Measurements from ENCODE around the genes LMAN1L, SNUPN and IMP3.

GRCh38 chr15:74793314-74794076 lies 11.6 kb downstream of the CSK start:
- PRO-cap = no peak
CAGE:
- cytosol, long polyA plus RNA = no peak
- long polyA plus RNA = no peak
- nucleus, long polyA plus RNA = no peak

- PRO-cap = no peak
CAGE:
- cytosol, long polyA plus RNA = no peak
- long polyA plus RNA = no peak
- nucleus, long polyA plus RNA = no peak
Measured at GRCh38 chr15:74807815-74808487, 4.7 kb upstream of the LMAN1L start.

DNA sequence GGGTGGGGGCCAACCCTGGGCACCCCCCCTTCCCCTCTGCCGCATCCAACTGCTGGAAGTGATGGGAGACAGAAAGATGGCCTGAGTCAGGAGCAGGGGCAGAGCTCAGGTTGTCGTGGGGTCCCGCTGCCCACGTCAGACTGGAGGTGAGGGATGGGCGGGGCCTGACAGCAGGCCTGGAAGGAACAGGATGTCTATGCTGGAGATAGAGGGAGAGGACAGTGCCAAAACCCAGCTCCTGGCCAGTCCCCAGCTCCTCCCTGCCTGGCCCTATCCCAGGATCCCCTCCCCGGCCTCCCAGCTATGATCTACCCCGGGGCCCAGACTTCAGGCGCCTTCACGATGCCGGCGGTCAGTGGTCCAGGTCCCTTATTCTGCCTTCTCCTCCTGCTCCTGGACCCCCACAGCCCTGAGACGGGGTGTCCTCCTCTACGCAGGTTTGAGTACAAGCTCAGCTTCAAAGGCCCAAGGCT lies at the start of gene LMAN1L:
LMAN1L (plus strand) TSS at position 323 of the 473 bp plus-strand sequence.
- PRO-cap = no peak
CAGE:
- cytosol, long polyA plus RNA = no peak
- long polyA plus RNA = no peak
- nucleus, long polyA plus RNA = no peak

GRCh38 chr15:74869313-74870381 lies 3.5 kb downstream of the SCAMP2 start:
- PRO-cap = no peak
CAGE:
- cytosol, long polyA plus RNA = no peak
- long polyA plus RNA = no peak
- nucleus, long polyA plus RNA = no peak

GRCh38 chr15:74995762-74996865 lies 751 bp downstream of the SCAMP5 start:
- PRO-cap = no peak
CAGE:
- cytosol, long polyA plus RNA = no peak
- long polyA plus RNA = no peak
- nucleus, long polyA plus RNA = no peak

DNA sequence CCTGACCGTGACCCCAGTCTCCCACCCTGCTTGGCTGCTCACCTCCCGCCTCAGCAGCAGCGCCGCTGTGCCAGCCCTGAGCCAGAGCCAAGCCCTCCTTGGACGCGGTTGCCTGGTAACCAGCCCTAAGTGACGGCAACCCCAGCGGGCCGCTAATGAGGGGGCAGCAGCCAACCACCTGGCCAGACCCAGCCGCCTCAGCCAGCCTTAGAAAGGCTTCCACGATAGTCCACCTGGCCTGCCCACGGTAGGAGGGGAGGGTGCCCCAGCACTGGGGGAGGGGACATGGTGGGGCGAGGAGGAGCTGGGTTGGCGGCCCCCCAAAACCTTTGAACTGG lies 6.2 kb upstream of the C15orf39 start:
- PRO-cap = no peak
CAGE:
- cytosol, long polyA plus RNA = no peak
- long polyA plus RNA = no peak
- nucleus, long polyA plus RNA = no peak

GRCh38 chr15:75213564-75214589 lies 12.2 kb downstream of the C15orf39 start:
- PRO-cap = no peak
CAGE:
- cytosol, long polyA plus RNA = no peak
- long polyA plus RNA = no peak
- nucleus, long polyA plus RNA = no peak

DNA sequence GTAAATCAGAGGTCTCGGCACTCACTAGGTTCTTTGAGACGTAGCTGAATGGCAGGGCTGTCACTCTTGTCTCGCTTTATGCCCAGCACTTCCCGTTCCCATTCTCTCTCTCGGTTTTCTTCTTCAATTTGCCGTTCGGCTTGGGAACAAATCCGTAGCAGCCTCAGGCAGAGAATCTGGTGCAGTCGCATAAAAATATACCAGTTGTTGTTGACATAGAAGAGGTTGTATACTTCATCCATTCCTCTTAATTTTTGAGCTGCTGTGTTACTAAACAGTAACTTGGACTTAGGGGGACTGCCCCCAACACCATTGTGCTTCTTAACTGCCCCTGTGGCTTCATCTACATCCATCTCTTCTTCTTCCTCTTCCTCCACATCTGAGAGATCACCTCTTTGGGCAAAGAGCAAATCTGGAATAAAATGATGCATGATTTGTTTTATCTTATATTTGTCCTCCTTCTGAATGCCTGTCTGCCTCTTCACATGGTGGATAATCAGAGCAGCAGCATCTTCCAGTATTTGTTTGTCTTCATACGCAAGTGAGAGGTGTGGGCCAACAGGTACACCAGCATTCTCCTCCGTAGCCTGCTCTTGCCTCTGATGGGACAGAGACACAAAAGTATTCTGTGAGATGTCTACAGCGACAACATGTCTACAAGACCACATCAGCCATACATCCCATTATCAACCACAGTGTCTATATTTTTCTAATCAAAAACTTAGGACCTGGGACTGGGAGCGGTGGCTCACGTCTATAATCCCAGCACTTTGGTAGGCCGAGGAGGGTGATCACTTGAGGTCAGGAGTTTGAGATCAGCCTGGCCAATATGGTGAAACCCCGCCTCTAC lies 24.0 kb upstream of the MAN2C1 start:
- PRO-cap = no peak
CAGE:
- cytosol, long polyA plus RNA = no peak
- long polyA plus RNA = no peak
- nucleus, long polyA plus RNA = start-site peak on the minus strand centred at position 319 of the sequence, 36 bp wide, 62 and 61 reads in 2 replicates

GRCh38 chr15:75396172-75396745 lies 27.9 kb upstream of the MAN2C1 start:
- PRO-cap = no peak
CAGE:
- cytosol, long polyA plus RNA = no peak
- long polyA plus RNA = no peak
- nucleus, long polyA plus RNA = no peak

GRCh38 chr15:75443061-75443357 lies 8.5 kb downstream of the SIN3A start:
- PRO-cap = no peak
CAGE:
- cytosol, long polyA plus RNA = no peak
- long polyA plus RNA = no peak
- nucleus, long polyA plus RNA = no peak

- PRO-cap = no peak
CAGE:
- cytosol, long polyA plus RNA = no peak
- long polyA plus RNA = no peak
- nucleus, long polyA plus RNA = start-site peak on the minus strand at chr15:75450199-75450851, 17 and 17 reads in 2 replicates
Measured at GRCh38 chr15:75450178-75450675, 1.3 kb downstream of the SIN3A start.

DNA sequence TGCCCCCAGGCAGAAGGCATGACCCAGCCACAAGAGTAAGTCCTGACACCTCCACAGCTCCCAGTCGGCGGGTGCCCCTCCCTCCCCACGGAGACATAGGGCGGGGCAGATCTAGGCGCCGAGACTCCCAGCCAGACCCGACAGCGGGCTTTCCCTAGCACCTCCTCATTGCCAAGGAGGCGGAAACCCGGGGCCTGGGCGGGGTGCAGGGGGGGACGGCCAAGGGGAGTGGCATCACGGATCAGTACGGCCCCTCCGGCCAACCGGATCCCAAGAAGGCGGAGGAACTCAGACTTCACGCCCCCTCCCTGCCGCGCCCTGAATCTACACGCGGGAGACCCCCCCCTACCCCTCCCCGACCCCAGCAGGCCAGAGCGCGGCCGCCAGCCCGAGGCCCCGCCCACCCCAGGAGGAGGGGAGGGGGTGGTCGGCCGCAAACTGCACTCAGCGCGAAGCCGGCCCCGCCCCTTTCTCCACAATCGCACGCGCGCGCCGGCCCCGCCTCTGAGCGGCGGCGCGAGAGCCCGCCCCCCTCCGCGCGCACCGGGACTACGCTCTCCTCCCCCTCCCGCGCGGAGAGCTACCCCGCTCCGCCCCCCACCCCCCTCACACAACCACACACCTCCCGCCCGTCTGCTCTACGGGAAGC lies 690 bp downstream of the SIN3A start:
- PRO-cap = no peak
CAGE:
- cytosol, long polyA plus RNA = no peak
- long polyA plus RNA = no peak
- nucleus, long polyA plus RNA = no peak

GRCh38 chr15:75454231-75455225 lies 3.0 kb upstream of the SIN3A start:
- PRO-cap = bidirectional peak, plus-strand start at chr15:75454403, minus-strand start at chr15:75453982; bidirectional peak, plus-strand start at chr15:75454701, minus-strand start at chr15:75454546
CAGE:
- cytosol, long polyA plus RNA = no peak
- long polyA plus RNA = no peak
- nucleus, long polyA plus RNA = no peak

DNA sequence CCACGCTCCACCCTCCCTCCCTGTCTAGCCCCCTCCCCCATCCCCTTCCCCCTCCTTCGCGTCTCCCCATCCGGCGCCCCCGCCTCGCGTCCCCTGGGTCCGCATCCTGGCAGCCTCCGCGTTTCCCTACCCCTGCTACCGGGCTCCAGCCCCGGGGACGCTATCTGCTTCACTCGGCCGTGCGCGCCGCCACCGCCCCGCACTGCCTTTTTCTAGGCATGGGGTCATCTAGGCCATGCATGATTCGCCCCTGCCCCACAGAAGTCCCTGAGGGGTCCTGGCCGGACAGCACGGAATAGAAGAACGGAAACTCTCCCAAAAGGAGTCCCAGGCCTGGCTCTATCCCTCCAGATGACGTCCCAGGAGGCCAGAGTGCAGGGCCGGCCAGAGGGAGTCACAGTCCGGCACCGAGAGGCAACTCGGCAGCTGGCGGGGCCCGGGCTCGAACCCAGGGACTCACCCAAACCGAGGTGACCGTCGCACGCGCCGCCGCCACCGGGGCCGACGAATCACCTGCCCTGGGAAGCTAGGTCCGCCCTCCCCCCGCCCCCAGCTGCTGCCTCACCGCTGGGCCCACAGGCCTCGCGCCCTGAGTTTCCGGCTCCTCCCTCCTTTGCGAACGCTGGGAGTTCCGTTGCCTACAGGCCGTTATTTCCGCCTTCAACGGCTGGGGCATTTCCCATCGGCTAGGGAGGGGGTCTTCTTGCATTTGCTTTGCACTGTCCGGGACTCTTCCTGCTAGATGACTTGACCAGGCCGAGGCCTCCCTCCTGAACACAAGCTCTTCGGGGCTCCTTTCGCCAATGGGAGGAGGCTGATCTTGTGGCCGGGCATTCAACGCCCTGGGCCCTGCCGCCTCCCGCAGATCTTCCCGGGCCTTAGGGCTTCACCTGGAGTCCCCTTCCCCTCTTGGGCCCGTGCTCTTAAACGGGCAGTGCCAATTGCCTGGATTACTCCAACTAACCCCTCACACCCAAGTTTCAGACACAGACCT lies at the start of gene SNUPN:
SNUPN (minus strand) TSS at position 520 of the 994 bp plus-strand sequence.
- PRO-cap = bidirectional peak, plus-strand start at position 616 of the sequence, minus-strand start at position 485 of the sequence
CAGE:
- cytosol, long polyA plus RNA = start-site peak on the minus strand centred at position 471 of the sequence, 115 bp wide, 28 and 42 reads in 2 replicates
- long polyA plus RNA = start-site peak on the minus strand centred at position 517 of the sequence, 202 bp wide, 107 and 49 reads in 2 replicates
- nucleus, long polyA plus RNA = no peak

DNA sequence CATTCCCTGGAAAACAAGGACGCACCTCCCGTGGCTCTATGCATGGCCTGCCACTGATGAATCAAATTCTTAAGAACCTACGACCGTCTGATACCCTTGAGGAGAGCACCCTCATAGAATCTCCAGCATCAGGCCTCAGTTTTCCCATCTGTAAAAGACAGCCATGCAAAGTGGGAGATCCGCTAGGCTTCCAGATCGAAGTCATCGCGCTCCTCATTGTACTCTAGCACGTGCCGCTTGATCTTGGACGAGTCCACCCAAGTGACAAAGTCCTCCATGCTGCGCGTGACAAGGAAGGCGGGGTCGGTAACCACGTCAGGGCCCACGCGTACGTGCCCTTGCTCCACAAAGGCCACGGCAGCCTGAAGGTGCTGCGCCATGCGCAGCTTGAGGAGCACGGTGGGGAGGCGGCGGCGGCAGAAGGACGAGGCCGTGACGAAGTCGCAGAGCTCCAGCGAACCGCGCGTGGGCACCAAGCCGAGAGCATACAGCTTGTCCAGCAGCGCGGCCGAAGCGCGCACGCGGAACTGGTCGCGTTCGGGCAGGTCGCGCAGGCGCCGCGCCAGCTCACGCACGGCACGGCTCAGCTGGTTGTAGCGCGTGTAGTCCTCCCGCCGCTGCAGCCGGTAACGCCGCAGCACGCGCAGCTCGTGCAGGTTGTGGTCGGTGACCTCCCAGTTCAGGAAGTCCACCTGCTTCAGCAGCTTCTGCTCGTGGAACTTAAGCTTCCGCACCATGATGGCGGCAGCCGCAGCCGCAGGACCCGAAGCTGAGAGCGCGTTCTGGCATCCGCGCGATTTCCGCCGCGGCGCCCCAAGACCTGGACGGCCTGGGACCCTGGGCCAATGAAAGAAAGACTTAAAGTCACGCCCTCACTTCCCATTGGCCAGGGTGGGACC lies at the start of gene IMP3:
IMP3 (minus strand) TSS at position 793 of the 899 bp plus-strand sequence.
- PRO-cap = bidirectional peak, plus-strand start at position 348 of the sequence, minus-strand start at position 263 of the sequence; bidirectional peak, plus-strand start at position 518 of the sequence, minus-strand start at position 530 of the sequence; bidirectional peak, plus-strand start outside the sequence, minus-strand start at position 793 of the sequence
CAGE:
- cytosol, long polyA plus RNA = start-site peak on the minus strand centred at position 789 of the sequence, 38 bp wide, 398 and 191 reads in 2 replicates
- long polyA plus RNA = no peak
- nucleus, long polyA plus RNA = start-site peak on the minus strand centred at position 805 of the sequence, 44 bp wide, 554 and 238 reads in 2 replicates

DNA sequence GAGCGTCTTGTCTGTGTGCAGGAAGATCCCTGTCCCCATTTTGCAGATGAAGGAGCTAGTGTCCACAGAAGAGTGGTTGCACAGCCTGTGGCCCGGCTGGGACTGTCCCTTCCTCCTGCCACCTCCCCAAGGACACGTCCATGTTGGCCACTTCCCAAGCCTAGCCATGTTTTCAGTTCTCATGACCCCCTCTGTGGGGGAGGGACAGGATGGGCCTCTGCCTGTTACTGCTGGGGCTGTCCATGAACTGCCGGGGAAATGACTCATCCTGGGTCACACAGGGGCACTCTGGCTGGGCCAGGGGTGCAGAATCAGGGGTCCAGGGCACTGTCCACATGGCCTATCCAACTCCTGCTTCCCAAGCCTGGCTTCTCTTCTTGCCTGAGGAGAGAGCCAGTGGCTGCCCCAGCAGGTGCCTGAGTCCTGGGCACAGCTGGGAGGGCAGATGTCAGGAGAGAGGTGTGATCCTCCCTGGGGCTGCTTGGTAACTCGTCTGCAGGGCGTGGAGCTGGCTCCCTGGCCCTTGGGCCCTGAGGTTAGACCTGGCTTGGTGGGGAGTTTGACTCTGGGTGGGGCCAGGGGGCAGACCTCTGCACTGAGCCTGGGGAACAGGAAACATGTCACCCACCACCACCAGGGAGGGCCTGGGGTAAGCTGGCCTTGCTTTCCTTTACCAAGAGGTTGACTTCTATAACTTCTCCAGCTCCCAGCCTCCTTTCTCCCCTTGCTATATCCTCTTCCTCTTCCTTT lies 3.7 kb downstream of the SNX33 start:
- PRO-cap = no peak
CAGE:
- cytosol, long polyA plus RNA = no peak
- long polyA plus RNA = no peak
- nucleus, long polyA plus RNA = no peak

DNA sequence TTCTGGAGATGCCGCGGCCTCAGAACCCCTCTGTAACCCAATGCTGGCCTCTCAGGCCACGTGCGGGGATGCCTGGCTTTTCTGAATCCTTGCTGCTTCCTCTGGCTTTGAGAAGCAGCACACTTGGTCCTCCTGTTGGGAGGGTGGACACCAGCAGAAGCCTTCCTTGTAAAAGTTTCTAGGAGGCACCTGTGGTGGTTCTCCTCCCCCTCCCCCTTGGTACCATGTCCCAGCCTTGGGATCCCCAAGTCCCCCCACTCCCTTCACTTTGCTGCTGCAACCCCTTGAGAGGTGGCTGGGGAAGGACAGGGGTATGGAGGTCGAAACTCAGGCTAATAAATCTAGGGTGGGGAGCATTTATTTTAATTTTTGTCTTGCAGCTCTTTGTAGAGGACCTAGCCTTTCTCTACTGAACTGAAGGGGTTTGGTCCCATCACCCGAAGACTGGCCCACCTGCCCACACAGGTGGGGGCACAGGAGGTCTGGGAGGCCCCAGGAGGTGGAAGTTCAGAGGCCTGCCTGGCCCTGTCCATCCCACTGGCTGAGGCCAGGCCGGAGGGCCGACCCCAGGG lies 26.4 kb downstream of the SNX33 start:
- PRO-cap = no peak
CAGE:
- cytosol, long polyA plus RNA = no peak
- long polyA plus RNA = no peak
- nucleus, long polyA plus RNA = no peak

- PRO-cap = no peak
CAGE:
- cytosol, long polyA plus RNA = no peak
- long polyA plus RNA = no peak
- nucleus, long polyA plus RNA = no peak
Measured at GRCh38 chr15:75844985-75845646, 1.9 kb downstream of the UBE2Q2 start.

GRCh38 chr15:75903209-75903688 lies 429 bp upstream of the FBXO22 start:
- PRO-cap = no peak
CAGE:
- cytosol, long polyA plus RNA = no peak
- long polyA plus RNA = no peak
- nucleus, long polyA plus RNA = no peak

DNA sequence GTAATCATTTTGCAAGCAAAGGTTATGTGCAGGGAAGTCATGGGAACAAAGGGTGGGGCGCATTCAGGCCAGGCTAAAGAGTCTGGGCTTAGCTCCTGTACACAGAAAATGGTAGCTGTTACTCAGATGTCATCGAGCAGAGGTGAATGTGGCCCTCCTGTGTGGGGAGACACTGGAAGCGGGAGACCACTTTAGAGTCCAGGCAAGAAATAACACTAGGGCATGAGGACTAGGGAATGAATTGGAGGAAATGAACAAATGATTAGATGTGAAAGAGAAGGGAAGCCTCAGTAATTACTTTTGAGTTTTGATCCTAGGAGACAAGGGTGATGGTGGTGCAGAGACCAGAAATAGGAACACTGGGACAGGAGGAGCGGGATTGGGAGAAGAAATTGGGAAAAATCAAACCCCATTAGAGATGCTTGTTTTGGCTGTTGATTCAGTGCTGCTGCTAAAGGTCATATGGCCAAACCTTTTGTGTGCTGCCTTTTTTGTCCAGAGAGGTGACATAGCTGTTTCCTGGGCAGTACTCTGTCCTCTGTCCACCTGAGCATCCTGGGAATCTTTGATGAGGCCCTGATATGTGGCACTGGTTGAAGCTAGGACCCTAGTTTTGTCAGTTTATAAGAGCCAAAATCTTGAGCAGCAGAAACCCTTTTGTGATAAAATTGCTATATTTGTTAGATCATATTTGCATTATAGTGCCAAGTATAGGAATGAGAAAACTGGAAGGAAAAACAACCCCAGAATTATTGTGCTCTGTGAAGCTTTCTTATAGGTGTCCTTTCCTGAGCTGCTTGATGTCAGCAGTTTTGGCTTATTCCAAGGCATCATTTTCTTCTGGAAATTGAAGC lies 19.1 kb downstream of the FBXO22 start:
- PRO-cap = no peak
CAGE:
- cytosol, long polyA plus RNA = no peak
- long polyA plus RNA = no peak
- nucleus, long polyA plus RNA = no peak